SK-N-MC (cell line): ENCODE measurements around a stretch of chr21.

DNA sequence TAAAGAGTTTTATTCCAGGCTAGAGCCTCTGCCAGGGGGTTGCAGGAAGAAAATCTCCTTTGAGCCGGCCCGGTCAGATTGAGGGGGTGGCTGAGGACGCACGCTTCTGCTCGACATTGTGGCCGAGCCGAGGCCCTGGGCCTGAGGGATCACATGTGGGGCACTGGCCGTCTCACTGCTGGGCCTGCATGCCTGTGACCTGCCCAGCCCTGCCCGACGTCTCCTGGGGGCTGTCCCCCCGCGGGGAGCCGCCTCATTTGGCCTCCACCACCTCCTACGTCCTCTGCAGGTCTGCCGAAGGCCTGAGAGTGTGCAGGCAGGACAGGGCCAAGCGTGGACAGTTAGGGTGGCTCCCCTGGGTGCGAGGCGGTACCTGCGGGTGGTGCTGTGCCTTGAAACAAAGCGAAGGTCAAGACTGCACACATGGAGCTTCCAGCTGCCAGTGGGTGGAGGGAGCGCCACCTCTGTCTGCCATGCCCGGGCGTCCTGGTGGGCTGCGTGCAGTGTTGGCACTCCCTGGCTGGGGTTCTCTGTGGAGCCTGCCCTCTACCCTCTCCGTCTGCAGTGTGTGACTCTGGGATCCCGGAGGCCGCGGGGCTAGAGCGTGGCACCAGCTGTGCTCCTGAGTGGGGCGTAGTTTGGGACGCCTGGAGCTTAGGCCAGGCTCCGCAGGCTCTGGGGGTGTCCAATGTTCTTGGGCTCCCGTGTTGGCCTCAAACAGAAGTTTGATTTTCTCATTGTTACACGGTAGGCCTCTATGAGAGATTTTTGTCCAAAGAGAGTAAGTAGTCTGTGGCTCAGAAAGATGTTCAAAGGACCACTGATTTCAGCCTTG, 51.8 kb downstream of the PCNT start:
- RRBS: 98% methylated on average over 5 of the region's 34 CpGs

- RRBS: no CpG with 5 or more reads among the region's 8 CpGs
Observed at GRCh38 chr21:46390563-46390883, 66.6 kb downstream of the PCNT start.

GRCh38 chr21:46410766-46411663, 47.7 kb upstream of the DIP2A start:
- RRBS: 93% methylated on average over 6 of the region's 28 CpGs

- RRBS: no CpG with 5 or more reads among the region's 14 CpGs
Observed at GRCh38 chr21:46480159-46481175, 21.8 kb downstream of the DIP2A start.

- RRBS: no CpG with 5 or more reads among the region's 6 CpGs
Observed at GRCh38 chr21:46515054-46515630, 56.5 kb downstream of the DIP2A start.

GRCh38 chr21:46550429-46551113, 54.3 kb downstream of the S100B start:
- RRBS: no CpG with 5 or more reads among the region's 13 CpGs